ENCODE data around the genes TRAF2, CLIC3, ENTPD2 and SAPCD2.

DNA sequence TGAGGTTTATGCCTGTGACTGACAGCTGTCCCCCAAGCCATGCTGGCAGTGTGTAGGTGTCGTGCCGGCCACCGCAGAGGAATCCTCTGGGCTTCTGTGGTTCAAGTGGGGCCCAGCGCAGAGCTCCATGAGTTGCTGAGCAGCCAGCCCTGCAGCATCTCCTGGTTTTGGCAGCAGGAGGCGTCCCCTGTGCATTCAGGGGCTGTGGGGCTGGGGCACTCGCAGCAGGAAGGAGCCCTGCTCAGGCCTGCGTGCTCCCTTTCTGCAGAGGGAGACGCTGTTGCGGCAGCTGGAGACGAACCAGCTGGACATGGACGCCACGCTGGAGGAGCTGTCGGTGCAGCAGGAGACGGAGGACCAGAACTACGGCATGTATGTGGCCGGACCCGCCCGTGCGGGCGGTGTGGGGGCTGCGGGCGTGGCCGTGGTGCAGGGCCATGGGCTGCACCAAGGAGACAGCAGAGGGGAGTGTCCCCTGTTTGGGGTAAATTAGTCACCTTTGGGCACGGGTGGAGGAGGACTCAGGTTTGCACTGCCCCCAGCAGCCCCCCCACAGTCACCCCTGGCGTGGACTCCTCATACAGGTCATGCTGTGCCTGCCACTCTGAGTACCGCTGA is 6.7 kb upstream of the AJM1 start:
- RRBS, result no CpG with 5 or more reads among the region's 26 CpGs

DNA sequence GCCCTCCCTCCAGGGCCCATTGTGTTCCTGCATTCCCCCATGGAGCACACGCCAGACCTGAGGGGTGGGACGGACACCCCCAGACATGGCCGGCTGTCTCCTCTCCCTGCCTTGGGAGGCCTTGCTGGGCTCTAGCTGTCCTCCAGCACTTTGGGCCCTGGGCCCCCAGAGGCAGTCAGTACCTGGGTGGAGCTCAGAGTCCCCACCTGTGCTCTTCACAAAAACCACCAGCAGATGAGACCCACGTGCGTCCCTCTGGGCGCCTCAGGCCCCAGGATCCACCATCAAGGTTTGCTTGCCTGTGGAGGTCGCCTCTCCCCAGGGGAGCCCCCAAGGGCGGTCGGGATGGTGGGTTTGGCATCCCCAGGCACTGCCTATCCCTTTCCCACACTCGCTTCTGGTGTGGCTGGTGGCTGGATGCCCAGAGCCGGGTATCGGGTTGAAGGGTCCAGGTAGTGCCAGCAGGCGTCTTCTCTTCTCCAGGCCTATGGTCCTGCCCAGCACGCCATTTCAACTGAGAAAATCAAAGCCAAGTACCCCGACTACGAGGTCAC is 1.1 kb downstream of the PHPT1 start:
- RRBS, result no CpG with 5 or more reads among the region's 16 CpGs

DNA sequence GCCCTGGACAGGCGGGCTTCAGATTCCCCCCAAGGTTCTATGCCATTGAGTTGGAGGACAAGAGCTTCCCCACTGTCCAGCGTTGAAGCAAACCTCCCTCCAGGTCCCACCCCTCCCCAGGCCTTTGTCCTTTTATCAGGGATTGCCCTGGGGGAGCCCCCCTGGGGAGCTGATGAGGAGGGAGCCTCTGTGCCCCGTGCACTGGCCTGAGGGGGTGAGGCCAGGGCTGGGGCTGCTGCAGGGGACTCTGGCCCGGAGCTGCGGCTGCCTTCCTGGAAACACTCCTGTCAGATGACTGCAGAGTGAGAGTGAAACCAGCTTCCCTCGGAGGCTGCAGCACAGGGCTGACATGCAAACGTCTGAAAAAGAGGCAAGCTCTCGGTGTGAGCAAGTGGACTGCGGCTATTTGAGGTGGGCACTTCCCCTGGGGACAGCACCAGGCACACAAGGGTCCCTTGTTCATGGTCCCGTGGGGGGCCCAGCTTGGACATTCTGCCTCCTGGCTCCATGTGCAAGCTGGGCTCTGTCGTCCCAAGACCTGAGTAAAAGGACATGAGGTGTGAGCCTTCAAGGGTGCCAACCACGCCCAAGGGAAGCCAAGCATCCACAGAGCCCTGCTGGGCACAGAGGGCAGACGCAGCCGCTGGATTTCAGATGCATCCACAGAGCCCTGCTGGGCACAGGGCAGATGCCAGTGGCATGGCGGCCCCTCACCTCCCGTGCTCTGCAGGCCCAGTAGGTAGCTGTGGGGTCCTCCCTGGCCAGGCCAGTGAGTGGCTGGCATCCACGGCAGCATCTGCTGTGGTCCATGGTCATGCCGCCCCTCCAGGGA is 4.5 kb upstream of the TRAF2 start:
- RRBS, result no CpG with 5 or more reads among the region's 18 CpGs

DNA sequence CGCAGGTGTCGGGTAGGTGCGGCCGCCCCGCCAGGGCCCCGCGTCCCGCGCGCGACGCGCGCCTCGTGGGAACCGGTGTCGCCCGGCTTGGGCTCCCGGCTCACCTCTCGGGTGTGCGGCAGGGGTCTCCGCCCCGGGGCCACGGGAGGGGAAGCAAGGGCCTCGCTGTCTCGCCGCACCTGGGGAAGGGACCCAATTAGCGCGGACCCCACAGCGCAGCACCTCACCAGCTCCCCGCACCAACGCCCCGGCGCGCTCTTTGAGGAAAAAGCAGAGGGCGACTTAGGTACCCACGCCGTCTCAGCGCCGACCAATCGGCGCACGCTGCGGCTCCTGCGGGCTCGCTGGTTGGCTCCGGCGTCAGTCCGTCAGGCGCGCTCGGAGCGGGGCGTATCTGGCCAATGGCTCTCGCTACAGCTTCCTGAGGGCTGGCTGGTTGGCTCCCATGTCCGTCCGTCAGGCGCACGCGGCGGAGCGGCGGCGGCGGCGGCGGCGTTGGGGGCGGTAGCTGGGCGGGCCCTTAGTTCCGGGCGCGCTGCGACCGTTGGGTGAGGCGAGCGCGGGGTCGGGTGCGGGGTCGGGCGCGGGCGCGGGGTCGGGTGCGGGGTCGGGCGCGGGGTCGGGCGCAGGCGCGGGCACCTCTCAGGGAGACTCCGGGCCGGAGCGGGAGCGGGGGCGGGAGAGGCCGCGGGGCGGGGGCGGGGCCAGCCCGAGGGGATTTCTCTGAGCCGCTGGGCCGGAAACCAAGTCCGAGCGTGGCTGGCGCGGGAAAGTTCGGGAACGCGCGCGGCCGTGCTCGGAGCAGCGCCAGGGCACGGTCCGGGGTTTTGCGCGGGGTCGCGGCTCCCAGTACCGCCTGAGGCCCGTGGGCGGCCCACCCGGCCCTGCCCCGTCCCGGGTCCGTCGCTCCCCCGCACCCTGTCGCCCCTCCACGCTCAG is at the start of gene TRAF2:
TSS of gene TRAF2 (plus strand) at position 523 of the 939 bp plus-strand sequence.
- RRBS, result under 1% methylated on average over 31 of the region's 135 CpGs

DNA sequence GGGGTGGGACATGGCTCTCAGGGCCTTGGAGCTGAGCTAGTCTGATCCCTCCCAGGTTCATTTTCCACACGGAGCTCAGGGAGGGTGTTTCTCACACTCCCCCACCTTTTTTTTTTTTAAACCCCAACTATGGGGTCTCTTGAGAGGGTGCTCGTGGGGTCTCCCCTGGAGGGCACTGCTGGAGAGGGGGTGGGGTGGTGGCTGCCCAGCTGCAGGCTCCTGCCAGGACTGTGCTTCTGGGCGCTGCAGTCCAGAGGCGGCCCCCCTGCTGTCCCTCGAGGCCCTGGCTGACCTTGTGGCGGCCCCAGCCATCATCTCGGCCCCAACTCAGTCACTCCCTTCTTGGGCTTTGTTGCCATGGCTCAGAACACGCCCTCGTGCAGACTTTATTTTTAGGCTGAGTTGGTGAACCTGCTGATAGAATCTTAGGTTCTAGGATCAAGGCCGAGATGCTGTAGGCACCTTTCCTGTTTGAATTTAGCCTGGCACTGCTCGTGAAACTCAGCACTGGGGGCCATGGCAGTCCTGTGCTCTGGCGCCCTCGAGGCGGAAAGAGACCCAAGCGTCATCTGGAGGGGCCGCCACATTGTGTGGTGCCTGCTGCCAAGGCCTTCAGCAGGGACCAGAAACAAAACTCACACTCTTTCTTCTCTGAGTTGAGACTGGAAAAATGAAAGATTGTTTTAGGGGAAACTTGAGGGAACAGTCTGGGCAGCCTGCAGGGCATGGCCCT is 22.8 kb downstream of the FBXW5 start:
- RRBS, result no CpG with 5 or more reads among the region's 16 CpGs

GRCh38 chr9:136940951-136941772 is 3.4 kb downstream of the FBXW5 start:
- RRBS, result no CpG with 5 or more reads among the region's 65 CpGs

DNA sequence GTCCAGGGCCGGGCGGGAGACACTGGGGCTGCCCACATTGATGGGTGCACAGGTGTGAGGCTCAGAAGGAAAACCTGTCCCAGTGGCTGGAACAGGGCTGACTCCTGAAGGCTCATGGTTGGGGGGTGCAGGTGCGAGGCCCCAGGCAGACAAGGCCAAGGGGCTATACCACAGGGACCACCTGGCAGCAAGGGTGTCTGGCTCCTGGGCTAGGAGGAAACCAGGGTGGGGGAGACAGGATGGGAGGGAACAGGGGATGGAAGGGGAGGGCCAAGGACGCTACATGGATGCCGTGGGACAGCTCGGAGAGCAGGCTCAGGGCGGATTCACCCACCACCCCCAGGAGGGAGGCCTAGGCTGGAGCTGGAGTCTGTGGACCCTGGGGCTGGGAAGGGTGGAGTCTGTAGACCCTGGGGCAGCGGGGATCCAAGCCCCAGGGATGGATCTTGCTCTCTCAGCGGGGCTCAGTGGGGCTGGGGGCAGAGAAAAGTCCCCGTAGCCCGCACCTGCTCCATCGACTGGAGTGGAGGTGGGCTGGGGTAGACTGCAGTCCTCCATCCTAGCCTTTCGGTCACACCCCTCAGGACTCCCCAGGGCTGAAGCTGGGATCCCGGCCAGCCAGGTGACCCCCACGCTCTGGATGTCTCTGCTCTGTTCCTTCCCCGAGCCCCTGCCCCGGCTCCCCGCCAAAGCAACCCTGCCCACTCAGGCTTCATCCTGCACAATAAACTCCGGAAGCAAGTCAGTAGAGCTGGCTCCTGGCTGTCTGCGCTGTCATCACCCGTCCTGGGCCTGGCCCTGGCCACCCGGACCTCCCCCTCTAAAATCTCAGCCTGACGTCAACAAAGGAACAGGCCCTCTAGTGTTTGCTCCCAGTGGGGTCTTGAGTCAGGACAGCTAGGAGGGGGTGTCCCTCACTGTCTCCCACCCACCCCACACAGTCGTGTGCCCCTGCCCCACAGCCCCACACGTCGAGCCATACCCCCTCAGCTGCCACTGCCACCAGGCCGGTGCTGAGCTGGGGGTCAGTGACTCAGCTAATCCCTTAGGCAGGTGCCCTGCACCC is 1.5 kb upstream of the LCNL1 start:
- RRBS, result 16% methylated on average over 8 of the region's 27 CpGs

GRCh38 chr9:136996435-136997735 is at the start of gene CLIC3:
TSS of gene CLIC3 (minus strand) at chr9:136996568.
- RRBS, result 20% methylated on average over 4 of the region's 46 CpGs

DNA sequence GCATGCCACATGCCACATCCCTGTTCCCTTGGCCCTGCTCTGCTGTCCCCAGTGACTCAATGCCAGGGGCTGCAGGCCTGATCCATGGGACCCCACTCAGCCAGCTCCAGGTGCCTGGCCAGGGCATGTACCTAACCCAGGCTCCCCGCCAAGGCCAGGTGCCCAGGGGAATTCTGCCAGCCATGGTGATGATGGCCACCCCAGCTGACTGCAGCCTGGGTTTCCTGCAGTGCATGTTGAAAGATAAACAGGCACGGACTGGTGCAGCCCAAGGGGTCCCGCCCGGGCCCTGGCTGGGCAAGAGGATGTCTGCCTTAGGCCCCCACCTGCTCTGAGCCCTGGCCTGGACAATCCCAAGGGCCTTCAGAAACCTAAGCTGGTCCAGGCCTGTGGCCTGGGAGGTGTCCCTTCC is 1.2 kb downstream of the ABCA2 start:
- RRBS, result no CpG with 5 or more reads among the region's 4 CpGs

DNA sequence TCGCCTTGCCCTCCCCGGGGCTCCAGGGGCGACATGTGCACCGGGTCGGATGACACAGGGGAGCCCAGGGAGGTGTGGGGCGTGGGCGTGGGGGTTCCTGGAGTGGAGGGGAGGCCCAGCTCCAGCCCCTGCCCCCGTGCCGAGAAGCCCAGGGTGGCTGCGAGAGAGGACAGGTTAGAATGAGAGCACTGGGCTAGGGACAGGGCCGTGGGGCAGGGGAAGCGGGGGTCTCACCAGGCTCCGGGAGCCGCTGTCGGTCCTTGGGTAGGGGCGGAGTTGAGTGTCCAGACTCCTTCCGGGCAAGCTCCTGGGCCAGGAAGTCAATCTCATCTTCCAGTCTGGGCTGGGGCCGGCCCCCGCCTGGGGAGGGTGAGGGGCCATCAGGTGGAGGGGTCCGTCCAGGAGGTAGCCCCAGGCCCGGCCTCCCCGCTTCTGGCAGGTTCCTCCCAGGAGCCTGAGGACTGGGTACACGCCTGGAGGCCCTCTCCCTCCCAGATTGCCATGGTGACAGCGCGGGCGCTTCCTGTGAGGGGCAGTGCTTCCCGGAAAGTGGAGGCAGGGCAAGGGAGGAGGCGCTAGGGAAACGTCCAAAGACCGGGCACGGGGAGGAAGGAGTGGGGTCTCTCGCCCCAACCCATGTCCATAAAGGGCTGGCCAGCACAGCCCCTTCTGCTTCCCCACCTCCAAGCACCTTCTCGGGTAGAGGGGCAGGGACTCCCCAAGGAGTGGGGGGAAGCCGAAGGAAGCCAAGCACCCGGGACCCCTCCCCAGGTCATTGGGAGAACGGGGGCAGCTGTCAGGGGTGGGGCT is 4.9 kb downstream of the NPDC1 start:
- RRBS, result 59% methylated on average over 13 of the region's 36 CpGs

- RRBS, result 5% methylated on average over 88 of the region's 115 CpGs
These were observed at the start of gene ENTPD2 for GRCh38 chr9:137053605-137054572. TSS of gene ENTPD2 (minus strand) at chr9:137054061.

DNA sequence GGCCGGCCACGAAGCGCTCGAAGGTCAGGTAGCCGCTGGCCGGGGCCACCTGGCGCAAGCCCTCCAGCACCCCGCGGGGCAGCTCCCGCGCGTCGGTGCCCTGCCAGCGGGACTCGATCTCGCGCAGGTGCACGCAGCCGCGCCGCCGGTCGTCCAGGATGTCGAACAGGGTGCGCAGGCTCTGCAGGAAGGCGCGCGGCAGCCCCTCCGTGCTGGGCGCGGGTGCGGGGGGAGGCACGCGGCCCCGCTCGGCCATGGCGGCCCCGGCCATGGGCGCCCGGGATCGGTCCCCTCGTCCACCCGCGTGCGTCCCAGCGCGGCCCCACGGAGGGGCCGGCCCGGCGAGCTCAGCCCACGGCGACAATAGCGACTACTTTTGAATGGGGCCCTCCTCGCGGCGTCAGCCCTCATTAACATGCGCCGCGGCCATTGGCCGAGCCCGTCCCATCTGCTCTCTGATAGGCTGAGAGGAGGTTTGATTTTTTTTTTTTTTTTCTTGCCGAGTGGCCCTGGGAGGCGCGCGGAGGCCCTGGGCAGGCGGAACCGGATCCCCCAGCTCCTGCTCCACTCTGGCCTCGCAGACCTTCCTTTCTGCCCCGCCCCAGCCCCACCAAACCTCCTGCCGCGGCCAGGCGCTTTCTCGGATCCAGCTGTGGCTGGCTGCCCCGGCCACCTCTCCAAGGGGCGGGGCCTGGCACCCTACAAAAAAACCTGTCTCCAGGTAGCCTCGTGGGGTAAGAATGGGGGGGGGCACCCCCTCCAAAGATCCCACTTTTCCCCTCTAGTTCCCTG is at the start of gene SAPCD2:
TSS of gene SAPCD2 (minus strand) at position 368 of the 792 bp plus-strand sequence.
- RRBS, result under 1% methylated on average over 11 of the region's 77 CpGs

- RRBS, result 3% methylated on average over 14 of the region's 34 CpGs
These were observed 461 bp upstream of the DPP7 start for GRCh38 chr9:137114892-137115496.

GRCh38 chr9:137115682-137116408 is 1.3 kb upstream of the DPP7 start:
- RRBS, result no CpG with 5 or more reads among the region's 18 CpGs

GRCh38 chr9:137194320-137194772 is 5.9 kb downstream of the SSNA1 start:
- RRBS, result no CpG with 5 or more reads among the region's 17 CpGs

DNA sequence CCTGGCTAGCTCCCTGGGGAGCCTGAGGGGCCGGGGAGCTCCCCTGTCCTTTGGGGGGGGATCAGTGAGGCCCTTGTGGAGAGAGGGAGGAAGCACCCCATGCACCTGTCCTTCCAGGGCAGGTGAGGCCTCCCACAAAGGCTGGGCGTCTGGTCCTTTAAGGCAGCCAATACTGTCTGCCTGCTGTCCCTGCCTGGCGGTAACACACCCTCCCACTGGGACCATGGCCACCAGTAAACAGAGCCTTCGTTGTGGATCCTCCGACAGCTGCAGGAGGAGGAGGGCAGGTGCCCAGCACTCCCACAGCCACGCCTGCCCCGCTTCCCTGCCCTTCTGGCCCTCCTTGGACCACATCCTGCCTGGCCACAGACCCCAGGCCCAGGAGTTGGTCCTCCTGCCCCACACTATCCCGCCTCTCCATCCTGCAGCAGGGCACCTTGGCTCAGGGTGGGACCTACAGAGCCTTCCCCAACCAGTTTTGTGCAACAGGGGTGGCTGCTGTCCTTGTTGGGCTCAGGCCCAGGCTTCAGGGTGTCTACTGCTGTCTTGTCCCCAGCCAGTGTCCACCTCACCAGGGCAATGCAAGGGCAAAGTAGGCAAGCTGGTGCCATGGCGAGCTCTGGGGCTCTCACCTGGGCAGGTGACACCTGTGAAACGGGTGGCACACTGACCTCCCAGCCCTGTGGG is 3.0 kb upstream of the TUBB4B start:
- RRBS, result no CpG with 5 or more reads among the region's 10 CpGs

DNA sequence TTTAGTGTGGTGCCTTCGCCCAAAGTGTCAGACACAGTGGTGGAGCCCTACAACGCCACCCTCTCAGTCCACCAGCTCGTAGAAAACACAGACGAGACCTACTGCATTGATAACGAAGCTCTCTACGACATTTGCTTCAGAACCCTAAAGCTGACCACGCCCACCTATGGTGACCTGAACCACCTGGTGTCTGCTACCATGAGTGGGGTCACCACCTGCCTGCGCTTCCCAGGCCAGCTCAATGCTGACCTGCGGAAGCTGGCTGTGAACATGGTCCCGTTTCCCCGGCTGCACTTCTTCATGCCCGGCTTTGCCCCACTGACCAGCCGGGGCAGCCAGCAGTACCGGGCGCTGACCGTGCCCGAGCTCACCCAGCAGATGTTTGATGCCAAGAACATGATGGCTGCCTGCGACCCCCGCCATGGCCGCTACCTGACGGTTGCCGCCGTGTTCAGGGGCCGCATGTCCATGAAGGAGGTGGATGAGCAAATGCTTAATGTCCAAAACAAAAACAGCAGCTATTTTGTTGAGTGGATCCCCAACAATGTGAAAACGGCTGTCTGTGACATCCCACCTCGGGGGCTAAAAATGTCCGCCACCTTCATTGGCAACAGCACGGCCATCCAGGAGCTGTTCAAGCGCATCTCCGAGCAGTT is 1.8 kb downstream of the TUBB4B start:
- RRBS, result no CpG with 5 or more reads among the region's 30 CpGs

DNA sequence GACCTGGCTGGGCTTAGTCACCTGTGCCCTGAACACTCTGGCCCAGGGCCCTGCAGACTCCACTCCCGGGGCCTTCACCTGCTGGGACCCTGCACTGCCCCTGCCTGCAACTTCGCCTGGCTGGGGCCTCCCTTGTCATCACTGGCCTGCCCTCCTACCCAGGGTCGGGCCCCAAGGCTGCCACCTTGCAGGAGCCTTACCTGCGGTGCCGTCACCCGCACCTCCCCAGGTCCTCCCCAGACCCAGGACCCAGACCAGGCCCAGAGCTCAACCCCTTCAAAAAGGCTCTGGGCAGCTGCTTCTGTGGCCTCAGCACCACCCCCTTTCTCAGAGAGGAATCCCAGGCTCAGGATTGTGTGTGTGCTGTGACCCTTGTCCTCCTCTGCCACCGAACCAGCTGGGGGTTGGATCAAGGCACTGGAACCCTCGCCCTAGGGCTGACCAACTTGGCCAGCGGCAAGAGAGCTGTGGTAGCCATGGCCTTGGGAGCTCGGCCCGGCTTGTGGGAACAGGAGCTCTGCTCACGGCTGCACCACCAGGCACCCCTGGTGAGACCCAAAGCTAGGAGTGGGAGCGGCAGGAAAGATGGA is 1.1 kb upstream of the NELFB start:
- RRBS, result no CpG with 5 or more reads among the region's 13 CpGs

DNA sequence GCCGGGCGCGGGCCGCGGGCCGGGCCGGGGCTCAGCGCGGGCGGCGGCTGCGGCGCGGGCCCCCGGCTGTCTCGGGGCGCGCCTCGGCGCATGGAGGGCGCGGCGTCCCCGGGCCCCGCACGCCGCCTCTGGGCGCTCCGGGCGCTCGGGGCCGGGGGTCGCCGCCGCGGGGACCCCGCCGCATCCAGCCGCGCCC is 238 bp downstream of the NRARP start:
- RRBS, result 1% methylated on average over 27 of the region's 40 CpGs

DNA sequence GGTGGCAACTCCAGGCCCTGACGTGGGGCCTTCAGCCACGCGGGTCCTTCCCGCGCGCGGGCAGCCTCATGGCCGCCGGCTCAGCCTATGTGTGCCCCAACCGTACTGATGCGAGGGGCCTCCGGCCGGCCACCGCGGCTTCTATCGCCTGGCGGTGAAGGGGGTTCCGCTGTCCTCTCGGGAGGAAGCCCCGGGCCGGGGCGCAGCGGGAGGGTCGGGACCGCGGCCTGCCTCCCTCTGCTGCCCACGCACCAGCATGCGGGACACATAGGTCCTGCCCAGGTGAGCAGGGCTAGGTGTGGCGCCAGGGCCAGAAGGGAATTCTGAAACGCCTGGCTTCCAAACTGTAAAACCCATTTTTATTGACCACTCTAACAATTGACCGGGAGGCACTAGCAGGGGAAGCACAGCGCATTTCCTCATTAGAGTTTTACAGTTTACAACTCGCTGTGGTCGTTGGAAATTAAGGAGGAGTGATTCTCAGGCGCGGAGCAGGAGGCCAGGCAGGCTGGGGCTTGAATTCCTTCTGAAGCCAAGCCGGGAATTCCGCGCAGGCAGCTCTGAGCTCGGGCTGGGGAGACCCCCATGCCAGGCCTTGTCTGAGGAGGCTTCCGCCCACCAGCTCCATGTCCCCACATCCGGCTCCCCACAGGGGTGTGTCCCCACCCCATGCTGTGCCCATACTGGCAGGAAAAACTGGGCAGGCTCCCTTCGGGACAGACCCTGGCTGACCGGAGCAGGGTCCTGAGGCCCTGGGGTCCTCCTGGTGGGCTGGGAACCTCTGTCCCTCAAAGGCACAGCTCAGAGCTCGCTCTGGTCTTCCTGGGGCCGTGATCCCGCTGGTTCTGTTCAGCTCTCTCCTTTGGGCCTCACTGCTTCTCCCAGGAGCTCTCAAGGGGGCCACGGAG is 982 bp upstream of the NRARP start:
- RRBS, result 9% methylated on average over 17 of the region's 48 CpGs

Data from cardiac fibroblast (primary cell).